Right lobe of liver (tissue), 4 donors: ENCODE data around the genes CYP51A1, ANKIB1 and COL1A2.

DNA sequence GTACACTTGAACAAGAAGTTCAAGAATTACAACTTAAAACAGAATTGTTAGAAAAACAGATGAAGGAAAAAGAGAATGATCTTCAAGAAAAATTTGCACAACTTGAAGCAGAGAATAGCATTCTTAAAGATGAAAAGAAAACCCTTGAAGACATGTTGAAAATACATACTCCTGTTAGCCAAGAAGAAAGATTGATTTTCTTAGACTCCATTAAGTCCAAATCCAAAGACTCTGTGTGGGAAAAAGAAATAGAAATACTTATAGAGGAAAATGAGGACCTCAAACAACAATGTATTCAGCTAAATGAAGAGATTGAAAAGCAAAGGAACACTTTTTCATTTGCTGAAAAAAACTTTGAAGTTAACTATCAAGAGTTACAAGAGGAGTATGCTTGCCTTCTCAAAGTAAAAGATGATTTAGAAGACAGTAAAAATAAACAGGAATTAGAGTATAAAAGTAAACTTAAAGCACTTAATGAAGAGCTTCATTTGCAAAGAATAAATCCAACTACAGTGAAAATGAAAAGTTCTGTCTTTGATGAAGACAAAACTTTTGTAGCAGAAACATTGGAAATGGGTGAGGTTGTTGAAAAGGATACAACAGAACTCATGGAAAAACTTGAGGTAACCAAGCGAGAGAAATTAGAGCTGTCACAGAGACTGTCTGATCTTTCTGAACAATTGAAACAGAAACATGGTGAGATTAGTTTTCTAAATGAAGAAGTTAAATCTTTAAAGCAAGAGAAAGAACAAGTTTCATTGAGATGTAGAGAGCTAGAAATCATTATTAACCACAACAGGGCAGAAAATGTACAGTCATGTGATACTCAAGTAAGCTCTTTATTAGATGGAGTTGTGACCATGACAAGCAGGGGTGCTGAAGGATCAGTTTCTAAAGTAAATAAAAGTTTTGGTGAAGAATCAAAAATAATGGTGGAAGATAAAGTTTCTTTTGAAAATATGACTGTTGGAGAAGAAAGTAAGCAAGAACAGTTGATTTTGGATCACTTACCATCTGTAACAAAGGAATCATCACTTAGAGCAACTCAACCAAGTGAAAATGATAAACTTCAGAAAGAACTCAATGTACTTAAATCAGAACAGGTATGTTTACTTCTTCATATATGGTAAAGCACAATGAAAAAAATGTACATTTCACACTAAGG, 61.9 kb downstream of the AKAP9 start:
- PRO-cap, 4 experiments: no peak in any of the 4 experiments
- RAMPAGE, long total RNA, 2 experiments: no peak in any of the 2 experiments

DNA sequence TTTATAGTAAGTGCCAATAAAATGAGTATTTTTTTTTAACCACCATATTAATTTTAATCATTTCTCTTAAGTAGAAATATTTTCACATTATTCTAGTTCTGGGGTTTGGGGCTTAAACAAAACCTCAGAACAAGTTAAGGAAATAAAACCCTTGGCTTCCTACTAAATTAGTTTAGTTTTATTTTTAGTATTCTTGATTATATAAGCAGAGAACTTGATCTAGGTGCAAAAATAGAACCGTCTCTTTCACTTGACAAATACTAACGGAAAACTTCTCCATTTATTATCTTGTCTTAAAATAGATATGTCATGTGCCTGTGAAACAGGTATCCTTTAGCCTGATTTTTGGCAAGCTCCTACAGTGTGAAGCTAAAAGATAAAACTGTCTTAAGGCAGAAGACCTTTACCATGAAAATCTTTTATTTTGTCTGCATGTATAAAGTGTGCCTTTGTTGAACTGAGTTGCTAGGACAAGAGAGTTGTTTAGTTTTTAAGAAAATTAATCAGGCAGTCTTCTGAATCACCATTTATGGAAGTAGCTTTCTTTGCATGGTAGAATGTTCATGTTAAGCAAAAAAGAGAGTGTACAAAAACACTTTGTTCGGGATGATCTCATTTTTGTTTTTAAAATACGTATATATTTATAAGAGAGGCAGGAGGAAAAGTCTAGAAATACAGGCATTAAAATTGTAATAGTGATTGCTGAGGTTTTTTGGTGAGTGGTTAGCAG, 90.6 kb downstream of the CYP51A1 start:
- PRO-cap, 4 experiments: peak in 2 of 4 experiments; most common plus-strand start position 336 of the sequence (in 1); most common minus-strand start position 255 of the sequence (in 2)
- RAMPAGE, long total RNA, 2 experiments: no peak in any of the 2 experiments

DNA sequence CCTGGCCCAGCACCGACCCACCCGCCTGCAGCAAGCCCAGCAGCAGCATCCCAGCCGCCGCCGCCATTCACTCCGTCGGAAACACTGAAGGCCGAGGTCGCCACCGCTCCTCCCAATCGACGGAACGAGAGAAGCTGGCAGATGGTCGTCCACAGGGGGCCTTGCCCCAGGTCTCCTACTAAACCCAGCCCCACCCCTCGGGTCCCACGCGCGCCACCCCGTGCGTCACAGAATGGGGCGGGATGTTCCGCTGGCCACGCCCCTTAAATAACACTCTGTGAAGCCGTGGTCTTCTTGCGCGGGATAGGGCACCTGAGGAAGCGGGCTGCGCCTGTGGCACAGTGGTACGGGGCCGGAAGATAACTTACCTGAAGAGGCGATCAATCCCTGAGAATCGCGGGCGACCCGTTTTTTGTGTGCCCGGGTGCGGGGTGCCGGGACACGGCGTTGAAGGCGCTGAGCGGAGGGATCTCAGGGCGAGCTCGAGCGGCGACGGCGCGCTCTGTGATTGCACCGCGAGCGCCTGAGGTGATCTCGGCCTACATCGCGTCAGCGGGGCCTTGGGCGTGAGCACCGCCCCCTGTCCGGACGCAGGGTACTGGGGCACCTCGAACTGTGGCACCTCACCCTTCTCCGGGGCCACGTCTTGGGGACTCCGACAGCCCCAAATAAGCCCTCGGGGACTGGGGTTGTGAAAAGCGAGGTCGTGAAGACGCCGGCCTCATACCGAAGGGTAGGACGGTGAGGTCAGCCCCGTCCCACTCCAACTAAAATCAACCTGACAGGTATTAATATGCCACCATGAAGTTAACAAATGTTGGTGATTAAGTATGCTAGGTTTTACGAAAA, at the start of gene CYP51A1:
CYP51A1 (minus strand) TSS at position 180 of the 849 bp plus-strand sequence.
- PRO-cap, 4 experiments: peak in 4 of 4 experiments; most common plus-strand start position 593 of the sequence (in 3); most common minus-strand start position 177 of the sequence (in 4)
- RAMPAGE, long total RNA, 2 experiments: start-site peak on the minus strand in 2 of 2 experiments, centred at positions 171 to 175 of the sequence, 652 to 793 reads per replicate

GRCh38 chr7:92226382-92227037, 19.2 kb downstream of the KRIT1 start:
- PRO-cap, 4 experiments: no peak in any of the 4 experiments
- RAMPAGE, long total RNA, 2 experiments: no peak in any of the 2 experiments

DNA sequence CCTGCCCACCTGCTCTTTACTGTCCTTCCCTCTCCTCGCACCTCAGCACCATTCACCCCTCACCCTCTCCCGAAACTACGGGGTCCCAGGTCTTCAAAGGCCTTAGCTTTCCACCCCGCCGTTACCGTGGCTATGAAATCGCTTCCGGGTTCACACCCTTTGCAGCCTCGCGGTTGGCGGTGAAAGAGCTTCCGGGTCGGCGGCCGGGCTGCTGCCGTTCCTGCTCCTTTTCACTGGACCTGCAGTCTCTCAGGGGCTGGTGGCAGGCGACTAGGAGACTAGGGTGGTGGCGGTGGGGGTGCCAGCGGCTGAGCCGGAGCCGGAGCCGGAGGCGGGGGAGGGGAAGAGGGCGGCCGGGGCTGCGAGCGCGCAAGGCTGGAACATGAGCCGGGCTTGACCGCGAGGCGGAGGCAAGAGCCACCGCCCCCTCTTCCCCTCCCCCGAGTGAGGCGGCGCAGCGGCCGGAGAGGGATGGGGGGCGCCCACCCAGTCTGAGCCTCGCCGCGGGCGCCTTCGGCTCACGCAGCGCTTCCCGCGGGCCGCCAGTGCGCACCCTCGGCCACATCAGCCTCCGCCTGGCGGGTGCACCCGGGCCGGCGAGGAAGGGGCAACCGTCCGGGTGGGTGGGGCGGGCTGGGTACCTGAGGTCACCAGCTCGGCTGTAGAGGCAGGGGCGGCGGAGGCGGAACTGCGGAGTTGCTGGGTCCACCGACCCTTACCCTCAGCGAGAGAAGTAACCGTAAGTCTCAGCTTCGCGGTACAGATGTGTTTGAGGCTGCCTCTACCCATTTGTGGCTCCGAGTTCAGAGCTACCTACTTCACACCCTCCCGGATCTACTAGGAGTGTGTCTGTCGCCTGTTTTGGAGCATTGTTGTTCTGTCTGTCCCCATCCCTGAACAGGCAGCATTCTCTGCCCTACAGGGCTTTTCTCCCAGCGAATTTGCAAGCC, at the start of gene ANKIB1:
ANKIB1 (plus strand) TSS at position 194 of the 950 bp plus-strand sequence.
- PRO-cap, 4 experiments: peak in 4 of 4 experiments; most common plus-strand start position 244 of the sequence (in 4); most common minus-strand start position 134 of the sequence (in 4)
- RAMPAGE, long total RNA, 2 experiments: start-site peak on the minus strand in 2 of 2 experiments, centred at positions 128 to 132 of the sequence, 36 to 74 reads per replicate

GRCh38 chr7:92348374-92349551, 98.5 kb upstream of the GATAD1 start:
- PRO-cap, 4 experiments: no peak in any of the 4 experiments
- RAMPAGE, long total RNA, 2 experiments: no peak in any of the 2 experiments

DNA sequence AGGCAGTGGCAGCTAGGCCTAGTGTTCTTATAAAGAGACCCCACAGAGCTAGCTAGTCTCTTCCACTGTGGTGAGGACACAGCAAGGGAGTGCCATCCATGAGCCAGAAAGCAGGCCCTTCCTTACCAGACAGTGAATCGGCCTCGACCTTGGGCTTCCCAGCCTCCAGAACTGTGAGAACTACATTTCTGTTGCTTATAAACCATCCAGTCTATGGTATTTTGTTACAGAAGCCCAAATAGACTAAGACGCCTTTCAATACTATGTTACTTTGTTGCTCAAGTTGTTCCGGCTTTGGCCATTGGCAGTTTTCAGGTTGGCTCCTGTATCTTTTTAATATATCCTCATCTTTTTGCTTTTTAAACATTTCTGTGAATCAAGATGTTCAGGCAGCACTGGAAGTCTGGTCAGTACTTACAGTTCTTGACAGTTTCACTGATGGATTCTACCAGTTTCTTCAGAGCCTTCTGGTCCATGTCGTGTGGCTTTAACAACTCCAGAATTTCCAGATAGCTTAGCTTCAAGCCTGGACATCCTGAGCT, 28.9 kb downstream of the RBM48 start:
- PRO-cap, 4 experiments: no peak in any of the 4 experiments
- RAMPAGE, long total RNA, 2 experiments: no peak in any of the 2 experiments

DNA sequence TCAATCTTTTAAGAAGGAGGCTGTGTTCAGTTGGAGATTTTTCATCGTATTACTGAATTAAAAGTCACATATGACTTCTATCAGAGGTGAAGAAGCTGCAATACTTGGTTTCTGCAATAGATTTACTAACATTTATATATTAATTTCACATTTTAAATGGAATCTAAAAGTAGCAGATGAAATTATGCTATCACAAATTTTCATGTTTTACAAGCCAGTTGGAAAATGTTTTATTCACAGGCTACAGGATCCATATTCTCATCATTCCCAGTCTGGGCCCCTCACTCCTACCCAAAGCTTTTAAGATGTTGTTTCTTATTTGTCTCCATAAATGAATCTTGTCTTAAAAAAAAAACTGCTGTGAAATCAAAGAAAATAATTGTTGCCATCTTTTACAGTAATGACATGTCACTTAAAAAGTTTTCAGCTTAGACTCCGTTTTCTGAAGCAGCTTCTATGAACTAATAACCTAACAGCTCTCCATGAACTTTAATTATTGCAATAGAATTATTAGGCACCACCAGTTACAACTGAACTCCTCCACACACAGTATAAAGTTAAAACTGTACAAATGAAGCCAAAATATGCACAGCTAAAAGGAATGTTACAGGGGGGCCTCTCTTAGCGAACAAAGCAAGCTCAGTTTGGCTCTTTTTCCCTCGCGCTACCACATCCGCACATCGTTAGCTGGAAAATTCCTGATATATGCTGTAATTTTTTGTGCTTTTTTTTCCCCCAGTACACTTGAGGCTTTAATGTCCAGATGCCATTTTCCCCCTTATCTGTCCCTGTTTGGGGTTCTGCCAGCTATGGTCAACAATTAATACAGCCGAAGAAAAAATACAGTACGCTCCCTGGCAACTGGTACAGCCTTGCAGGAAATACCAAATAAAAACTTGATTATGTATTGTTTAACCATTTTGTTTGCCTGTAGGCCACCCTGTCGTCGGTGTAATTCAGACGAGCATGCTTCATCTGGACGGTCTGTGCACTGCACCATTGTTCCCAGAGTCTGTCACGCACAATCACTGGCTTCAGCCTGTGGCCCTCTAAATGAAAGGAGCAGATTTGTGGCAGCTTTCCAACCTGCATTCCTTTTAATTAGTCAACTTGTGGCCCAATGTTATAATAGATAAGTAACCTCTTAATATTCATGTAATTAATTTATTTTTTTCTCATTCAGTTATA, 107.9 kb upstream of the FAM133B start:
- PRO-cap, 4 experiments: peak in 1 of 4 experiments; most common minus-strand start position 1,014 of the sequence (in 1)
- RAMPAGE, long total RNA, 2 experiments: no peak in any of the 2 experiments

- PRO-cap, 4 experiments: no peak in any of the 4 experiments
- RAMPAGE, long total RNA, 2 experiments: no peak in any of the 2 experiments
These were observed 28.1 kb downstream of the CDK6 start for GRCh38 chr7:92808002-92808879.

GRCh38 chr7:92834868-92835877, 1.2 kb downstream of the CDK6 start:
- PRO-cap, 4 experiments: peak in 4 of 4 experiments; most common plus-strand start chr7:92835413 (in 2); most common minus-strand start chr7:92835266 (in 4)
- RAMPAGE, long total RNA, 2 experiments: no peak in any of the 2 experiments

GRCh38 chr7:93219344-93219792, 6.9 kb downstream of the HEPACAM2 start:
- PRO-cap, 4 experiments: no peak in any of the 4 experiments
- RAMPAGE, long total RNA, 2 experiments: no peak in any of the 2 experiments

GRCh38 chr7:93922851-93923914, 1.6 kb downstream of the GNG11 start:
- PRO-cap, 4 experiments: no peak in any of the 4 experiments
- RAMPAGE, long total RNA, 2 experiments: no peak in any of the 2 experiments

GRCh38 chr7:93927575-93928043, 6.1 kb downstream of the GNG11 start:
- PRO-cap, 4 experiments: peak in 2 of 4 experiments; most common minus-strand start chr7:93927710 (in 2)
- RAMPAGE, long total RNA, 2 experiments: no peak in any of the 2 experiments

- PRO-cap, 4 experiments: peak in 1 of 4 experiments; most common plus-strand start chr7:94177080 (in 1)
- RAMPAGE, long total RNA, 2 experiments: no peak in any of the 2 experiments
These were observed 172.9 kb upstream of the BET1 start for GRCh38 chr7:94176830-94177685.

GRCh38 chr7:94393959-94395132, at the start of gene COL1A2:
Gene COL1A2, plus strand, starts transcription at chr7:94394895.
- PRO-cap, 4 experiments: peak in 4 of 4 experiments; most common plus-strand start chr7:94394895 (in 4); most common minus-strand start chr7:94394584 (in 2)
- RAMPAGE, long total RNA, 2 experiments: start-site peak on the plus strand in 2 of 2 experiments, at chr7:94394880-94394925 at its widest, 45 to 54 reads per replicate

GRCh38 chr7:94395133-94395834, 589 bp downstream of the COL1A2 start:
- PRO-cap, 4 experiments: peak in 3 of 4 experiments; most common plus-strand start chr7:94395759 (in 1); most common minus-strand start chr7:94395528 (in 3)
- RAMPAGE, long total RNA, 2 experiments: no peak in any of the 2 experiments

DNA sequence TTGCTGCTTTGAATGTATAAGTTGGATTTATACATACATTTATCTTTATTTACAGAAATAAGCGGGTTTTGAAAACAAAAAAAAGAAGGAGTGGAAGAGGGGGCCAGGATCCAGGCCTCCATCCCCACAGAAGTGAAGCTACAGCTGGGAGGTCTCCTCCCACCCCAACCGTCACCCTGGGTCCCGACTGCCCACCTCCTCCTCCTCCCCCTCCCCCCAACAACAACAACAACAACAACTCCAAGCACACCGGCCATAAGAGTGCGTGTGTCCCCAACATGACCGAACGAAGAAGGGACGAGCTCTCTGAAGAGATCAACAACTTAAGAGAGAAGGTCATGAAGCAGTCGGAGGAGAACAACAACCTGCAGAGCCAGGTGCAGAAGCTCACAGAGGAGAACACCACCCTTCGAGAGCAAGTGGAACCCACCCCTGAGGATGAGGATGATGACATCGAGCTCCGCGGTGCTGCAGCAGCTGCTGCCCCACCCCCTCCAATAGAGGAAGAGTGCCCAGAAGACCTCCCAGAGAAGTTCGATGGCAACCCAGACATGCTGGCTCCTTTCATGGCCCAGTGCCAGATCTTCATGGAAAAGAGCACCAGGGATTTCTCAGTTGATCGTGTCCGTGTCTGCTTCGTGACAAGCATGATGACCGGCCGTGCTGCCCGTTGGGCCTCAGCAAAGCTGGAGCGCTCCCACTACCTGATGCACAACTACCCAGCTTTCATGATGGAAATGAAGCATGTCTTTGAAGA, 7.5 kb upstream of the SGCE start:
- PRO-cap, 4 experiments: no peak in any of the 4 experiments
- RAMPAGE, long total RNA, 2 experiments: no peak in any of the 2 experiments

DNA sequence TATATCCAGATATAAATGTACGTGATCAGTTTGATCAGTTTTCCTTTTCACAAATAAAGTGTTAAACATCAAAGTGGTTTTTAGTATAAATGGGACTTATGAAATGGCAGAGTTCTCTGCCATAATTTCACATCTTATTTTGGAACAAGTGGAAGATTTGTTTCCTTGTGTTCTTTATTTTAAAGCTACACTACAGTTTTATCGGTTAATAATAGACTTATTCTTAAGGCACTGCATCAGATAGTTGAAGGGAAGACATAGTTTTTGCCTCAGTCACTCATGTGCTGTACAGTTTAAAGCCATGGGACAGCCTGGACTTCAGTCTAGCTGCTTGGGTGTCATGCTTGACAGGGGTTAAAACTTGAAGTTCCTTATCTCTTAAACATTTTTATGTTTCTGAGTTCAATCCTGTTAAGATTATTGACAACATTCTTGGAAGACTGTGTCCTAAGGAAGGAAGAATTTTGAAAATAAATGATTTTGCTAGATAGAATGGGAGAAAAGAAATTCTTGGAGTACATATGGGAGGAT, 49.6 kb downstream of the PPP1R9A start:
- PRO-cap, 4 experiments: no peak in any of the 4 experiments
- RAMPAGE, long total RNA, 2 experiments: no peak in any of the 2 experiments

DNA sequence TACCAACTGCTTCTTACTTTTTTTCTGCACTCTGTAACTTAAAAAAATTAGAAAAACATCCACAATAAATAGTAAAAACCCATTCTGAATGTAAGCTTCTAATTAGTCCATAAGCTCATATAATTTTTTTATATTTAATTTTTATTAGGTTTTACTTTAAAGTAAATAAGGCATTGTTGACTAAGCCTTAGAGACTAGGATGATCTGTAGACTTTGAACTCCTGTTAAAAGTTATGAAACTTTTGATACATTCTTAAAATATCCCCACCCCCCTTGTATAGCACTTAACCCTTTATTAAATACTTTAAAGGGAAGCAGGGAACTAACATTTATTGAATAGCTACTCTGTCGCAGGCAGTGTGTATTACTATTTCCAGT, 965 bp downstream of the PON1 start:
- PRO-cap, 4 experiments: peak in 1 of 4 experiments; most common minus-strand start position 226 of the sequence (in 1)
- RAMPAGE, long total RNA, 2 experiments: no peak in any of the 2 experiments

GRCh38 chr7:95395361-95396060, 664 bp downstream of the PON3 start:
- PRO-cap, 4 experiments: peak in 4 of 4 experiments; most common plus-strand start chr7:95395839 (in 4); most common minus-strand start chr7:95395539 (in 1)
- RAMPAGE, long total RNA, 2 experiments: no peak in any of the 2 experiments